ENCODE results near the genes CYP4F3 and CHERP.

GRCh38 chr19:15294056-15294992 lies 38.0 kb downstream of the BRD4 start:
- RRBS, 2 experiments: no CpG with 5 or more reads among the region's 11 CpGs

DNA sequence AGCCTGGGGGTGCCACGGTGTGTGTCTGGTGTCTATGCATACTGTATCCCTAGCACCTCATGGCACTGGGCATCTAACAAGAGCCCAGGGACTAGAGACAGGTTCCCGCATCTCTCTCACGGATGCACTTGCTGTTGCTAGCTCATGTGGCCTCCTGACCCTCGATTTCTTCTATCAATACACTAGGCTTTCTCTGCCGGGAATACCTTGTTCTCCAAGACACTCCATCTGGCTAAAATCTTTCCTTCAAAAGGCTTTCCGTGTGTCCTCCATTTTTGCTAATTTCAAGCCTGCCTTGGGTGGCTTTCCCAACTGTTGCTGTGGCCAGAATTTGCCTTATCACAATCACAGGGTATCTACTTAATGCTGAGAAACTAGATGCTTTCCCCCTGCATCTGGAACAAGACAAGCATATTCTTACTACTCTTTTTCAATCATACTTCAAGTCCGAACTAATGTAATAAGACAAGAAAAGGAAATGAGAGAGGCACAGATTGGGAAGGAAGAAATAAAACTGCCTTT lies 37.1 kb downstream of the BRD4 start:
- RRBS, 2 experiments: no CpG with 5 or more reads among the region's 7 CpGs

GRCh38 chr19:15316650-15317429 lies 15.5 kb downstream of the BRD4 start:
- RRBS, 2 experiments: no CpG with 5 or more reads among the region's 6 CpGs

DNA sequence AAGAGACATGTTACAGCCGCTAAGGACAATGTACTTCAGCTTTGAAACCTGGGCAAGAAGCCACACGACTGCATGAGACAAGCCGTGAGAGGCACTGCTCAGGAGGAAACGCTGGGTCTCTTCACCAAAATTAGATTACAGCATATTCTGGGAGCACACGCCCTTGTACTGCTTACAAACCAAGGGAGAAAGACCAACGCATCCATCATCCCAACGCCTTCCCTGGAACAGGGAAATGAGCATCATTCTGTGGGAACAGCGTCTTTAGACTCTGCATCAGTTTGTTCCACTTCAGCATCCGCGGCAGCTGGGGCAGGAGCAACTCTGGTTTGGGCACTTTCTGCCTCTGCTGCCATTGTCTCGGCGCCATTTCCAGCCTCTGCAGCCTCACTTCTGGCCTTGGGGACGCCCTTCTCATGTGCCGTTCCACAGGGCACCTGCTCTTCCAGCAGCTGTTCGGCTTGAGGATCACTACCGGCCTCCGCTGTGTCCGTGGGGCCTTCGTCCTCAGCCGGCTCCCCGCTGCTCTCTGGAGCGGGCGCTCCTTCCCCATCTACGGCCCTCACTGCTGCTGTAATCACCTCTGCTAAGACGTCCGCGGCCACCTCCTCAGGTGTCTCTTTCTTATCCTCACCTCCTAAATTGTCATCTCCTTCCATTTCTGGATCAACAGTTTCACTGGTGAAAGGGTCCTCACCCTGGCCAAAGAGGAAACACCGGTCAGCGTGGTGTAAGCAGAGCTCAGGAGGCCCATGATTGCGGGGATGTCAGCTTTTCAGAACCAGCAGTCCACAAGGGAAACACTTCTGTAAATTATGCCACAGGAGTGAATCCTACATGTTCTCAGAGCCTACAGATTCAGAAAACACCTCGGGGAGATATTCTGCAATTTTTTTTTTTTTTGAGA lies 22.6 kb upstream of the BRD4 start:
- RRBS, 2 experiments: no CpG with 5 or more reads among the region's 31 CpGs

DNA sequence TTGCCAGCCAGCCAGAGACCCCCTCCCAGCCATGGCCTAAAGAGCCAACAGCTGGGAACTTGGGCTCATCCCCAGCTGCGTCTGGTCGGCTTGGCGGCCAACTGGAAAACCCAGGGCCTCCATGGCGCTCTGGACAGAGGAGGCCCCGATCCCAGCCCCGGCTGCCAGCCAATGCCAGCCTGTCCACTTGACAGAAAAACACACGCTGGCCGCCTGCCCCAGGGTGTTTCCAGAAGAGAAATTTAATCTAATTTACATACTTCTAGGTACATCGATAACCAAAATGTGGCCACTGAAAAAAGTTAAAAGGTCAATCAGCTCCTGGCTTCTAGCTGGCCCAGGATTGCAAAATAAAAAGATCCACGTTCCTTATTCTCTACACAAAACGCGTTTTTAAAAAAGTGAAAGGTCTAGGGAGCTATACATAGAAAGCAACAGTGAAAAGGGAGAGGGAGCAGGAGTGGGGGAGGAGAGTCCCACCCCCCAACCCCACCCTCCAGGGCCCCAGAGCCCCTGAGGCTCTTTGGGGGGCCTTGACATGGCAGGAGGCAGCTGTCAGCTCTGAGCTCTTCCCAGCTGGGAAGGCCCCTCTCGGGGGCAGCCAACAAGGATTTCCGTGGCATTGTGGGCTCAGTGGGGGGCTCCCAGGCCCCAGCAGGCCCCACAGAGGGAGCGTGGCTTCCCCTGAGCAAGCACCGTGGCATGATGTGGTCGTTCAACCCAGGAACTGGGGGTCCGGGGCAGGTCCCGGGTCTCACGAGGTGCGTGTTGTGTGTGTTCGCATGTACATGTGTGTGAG lies 3.3 kb upstream of the AKAP8L start:
- RRBS, 2 experiments: no CpG with 5 or more reads among the region's 22 CpGs

DNA sequence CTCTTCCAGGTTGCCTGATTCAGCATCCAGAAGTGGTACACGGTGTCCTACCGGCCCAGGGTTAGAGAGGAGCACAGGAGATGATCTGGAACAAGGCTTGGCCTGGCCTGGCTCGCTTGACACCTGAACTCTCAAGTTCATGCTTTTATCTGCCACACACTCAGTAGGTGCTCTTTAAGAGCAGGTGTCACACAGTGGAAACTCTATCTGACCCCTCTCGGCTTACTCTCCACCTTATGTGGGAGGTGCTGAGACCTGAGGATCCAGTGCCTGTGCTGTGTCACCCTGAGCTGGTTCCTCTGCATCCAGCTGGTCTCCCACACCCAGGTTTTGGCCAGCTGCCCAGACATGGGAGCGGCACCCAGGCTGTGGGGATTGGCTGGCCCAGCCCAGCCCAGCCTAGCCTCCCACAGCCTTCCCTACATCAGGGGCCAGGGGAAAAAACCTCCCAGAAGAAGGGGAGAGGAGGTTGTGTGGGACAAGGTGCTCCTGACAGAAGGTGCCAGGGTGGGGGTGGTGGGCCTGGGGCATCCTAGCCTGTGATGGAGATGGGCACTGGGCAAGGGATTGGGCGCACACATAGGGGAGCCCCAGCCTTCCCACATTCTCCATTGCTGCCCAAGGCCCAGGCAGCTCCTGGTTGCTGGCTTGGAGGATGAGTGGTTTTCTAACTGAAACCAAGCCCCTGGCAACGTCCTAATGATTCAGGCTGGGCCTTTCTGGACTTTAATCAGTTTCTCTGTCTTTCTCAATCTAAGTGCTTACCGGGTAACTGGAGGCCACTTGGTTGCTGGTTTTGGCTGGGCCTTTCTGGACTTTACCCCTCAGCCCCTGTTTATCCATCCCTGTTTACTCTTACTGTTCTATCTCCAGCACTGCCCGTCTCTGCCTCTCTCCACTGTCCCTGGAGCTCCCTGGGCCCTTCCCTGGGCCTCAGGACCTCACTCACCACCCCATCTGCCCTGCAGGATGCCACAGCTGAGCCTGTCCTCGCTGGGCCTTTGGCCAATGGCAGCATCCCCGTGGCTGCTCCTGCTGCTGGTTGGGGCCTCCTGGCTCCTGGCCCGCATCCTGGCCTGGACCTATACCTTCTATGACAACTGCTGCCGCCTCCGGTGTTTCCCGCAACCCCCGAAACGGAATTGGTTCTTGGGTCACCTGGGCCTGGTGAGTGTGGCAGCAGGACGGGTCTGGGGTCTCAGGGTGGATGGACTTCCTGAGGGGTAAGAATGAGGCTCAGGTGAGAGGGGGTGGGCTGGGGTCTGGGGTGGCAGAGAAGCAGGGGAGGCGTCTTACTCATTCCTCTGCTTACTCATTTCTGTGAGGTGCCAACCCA lies at the start of gene CYP4F3:
TSS of gene CYP4F3 (plus strand) at position 451 of the 1,336 bp plus-strand sequence.
- RRBS, 2 experiments: no CpG with 5 or more reads among the region's 19 CpGs

- RRBS, 2 experiments: no CpG with 5 or more reads among the region's 3 CpGs
These were observed 11.1 kb downstream of the CYP4F3 start for GRCh38 chr19:15651694-15652315.

- RRBS, 2 experiments: 23 to 29% methylated on average over 4 of the region's 24 CpGs
These were observed 22.4 kb downstream of the OR10H3 start for GRCh38 chr19:15760198-15760517.

GRCh38 chr19:15830385-15831272 lies 15.2 kb upstream of the OR10H1 start:
- RRBS, 2 experiments: no CpG with 5 or more reads among the region's 12 CpGs

- RRBS, 2 experiments: under 1% methylated on average over 6 of the region's 49 CpGs; no CpG with 5 or more reads in 1 of the 2 experiments
These were observed 21.3 kb upstream of the OR10H1 start for GRCh38 chr19:15836600-15837346.

GRCh38 chr19:16001645-16001980 lies 52.8 kb downstream of the OR10H4 start:
- RRBS, 2 experiments: no CpG with 5 or more reads among the region's 8 CpGs

DNA sequence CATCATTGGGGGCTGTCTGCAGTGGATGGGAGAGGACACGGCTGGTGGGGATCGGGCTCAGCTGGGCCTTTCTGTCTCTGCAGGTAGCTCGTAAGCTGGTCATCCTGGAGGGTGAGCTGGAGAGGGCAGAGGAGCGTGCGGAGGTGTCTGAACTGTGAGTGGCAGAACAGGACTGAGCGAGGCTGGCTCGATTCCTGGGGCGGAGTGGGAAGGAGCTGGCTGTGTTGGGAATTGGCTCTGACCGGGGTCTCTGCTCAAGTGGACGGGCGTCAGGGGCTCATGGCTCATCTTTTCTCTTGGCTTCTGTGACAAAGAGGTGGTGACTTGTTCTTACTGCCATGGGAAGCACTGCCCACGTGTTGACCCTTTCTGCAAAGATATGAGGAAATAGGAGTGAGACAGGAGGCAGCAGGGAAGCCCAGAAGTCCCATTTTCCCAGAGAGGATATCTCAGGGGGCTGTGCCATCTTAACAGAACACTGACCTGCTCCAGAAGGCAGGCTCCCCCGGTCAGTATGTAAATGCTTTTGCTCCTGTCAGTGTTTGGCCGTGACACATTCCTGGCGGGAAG lies 11.7 kb downstream of the TPM4 start:
- RRBS, 2 experiments: no CpG with 5 or more reads among the region's 15 CpGs

- RRBS, 2 experiments: no CpG with 5 or more reads among the region's 7 CpGs
These were observed 898 bp downstream of the RAB8A start for GRCh38 chr19:16112460-16113114.

DNA sequence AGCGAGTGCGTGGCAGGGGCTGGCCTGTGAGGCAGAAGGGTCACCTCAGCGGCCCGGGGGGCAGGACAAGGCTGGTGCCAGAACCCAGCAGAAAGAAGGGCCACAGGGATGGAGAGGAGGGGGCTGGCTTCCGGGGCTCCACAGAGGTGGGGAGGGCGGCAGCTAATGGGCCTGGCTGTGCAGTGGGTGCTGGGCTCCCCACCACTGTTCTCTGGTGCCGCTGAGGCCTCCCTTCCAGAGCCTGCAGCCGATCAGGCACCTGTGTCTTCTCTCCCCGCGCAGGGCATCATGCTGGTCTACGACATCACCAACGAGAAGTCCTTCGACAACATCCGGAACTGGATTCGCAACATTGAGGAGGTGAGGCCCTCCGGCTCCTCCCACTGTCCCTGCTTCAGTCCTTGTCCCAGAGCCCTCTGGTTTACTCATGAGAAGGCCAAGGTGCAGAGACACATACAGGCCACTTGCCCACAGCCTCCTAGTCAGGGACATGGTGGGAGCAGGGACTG lies 13.6 kb downstream of the RAB8A start:
- RRBS, 2 experiments: 96 to 97% methylated on average over 7 of the region's 16 CpGs

DNA sequence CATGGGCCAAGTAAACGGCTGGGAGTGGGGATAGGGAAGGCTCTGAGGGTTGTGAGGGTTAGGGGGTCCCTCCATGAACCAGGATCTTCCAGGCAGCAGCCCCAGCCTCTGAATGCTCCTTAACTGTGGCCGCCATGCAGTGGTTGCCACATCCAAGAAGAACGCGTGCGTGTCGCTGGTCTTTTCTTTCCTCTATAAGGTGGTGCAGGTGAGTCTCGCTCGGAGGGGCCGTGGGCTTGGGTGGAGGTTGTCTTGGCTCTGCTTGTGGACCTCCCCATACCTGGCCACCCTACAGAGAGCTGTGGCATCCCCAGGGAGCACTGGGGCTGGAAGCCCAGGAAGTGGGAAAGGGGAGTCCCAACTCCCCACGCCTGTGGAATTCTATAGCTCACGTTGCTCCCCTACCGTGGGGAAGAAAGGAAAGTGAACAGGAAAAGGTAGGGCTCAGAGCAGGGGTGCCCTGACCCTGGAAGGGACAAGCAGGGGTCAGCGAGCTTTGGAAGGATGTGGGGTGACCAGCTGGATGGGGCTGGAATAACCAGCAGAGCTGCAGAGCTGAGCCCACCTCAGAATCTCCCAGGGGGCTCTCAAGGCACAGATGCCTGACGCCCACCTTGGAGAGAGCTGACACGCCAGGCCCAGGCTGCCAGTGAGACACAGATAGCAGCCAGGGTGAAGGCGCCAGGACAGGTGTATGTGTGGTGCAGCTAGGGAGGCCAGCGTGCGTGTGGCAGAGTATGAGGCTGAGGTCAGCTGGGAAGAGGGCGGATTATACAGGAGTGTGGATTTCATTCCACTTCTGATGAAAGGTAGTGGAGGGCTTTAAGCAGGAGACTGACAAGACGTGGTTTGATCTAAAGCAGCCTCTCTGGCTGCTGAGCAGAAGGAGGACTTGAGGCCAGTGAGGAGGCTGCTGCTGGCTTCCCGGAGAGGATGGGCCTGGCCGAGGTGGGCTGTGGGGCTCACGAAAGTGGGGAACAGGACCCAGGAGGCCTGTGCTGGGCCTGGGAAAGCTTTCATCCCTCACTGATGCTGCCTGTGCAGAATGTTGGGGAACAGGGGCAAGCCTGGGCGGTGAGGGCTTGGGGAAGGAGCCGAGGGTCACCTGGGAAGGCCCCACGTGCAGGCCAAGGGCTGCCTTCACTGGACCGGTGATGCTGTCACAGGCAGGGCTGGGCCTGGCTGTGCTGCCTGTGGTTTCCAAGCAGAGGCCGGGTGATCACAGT lies 8.9 kb downstream of the AP1M1 start:
- RRBS, 2 experiments: 91 to 93% methylated on average over 2 of the region's 28 CpGs

GRCh38 chr19:16208682-16209196 lies 11.0 kb downstream of the AP1M1 start:
- RRBS, 2 experiments: no CpG with 5 or more reads among the region's 19 CpGs

DNA sequence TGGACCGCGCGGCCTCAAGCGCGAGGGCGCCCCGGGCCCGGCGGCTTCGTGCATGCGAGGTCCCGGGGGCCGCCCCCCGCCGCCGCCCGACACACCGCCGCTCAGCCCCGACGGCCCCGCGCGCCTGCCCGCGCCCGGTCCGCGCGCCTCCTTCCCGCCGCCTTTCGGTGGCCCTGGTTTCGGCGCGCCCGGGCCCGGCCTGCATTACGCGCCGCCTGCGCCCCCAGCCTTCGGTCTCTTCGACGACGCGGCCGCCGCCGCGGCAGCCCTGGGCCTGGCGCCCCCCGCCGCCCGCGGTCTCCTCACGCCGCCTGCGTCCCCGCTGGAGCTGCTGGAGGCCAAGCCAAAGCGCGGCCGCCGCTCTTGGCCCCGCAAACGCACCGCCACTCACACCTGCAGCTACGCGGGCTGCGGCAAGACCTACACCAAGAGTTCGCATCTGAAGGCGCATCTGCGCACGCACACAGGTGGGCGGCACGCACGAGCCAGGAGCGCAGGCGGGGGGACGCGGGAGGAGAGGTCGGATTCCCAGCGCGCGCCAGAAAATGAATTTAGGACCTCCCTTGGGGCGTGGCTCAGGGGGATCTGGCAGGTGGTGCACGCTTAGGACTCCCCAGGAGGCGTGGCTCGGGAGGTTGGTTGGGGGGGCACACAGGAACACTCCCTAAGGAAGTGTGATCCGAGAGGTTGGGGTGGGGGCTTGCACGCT lies 1.1 kb downstream of the KLF2 start:
- RRBS, 2 experiments: 1 to 2% methylated on average over 30 of the region's 91 CpGs

GRCh38 chr19:16367159-16367918 lies 42.7 kb downstream of the KLF2 start:
- RRBS, 2 experiments: 89 to 91% methylated on average over 5 of the region's 16 CpGs

- RRBS, 2 experiments: under 1 to 1% methylated on average over 29 to 31 of the region's 60 CpGs
These were observed at the start of gene CHERP for GRCh38 chr19:16542359-16542767. CHERP (minus strand) TSS chr19:16542437.

- RRBS, 2 experiments: no CpG with 5 or more reads among the region's 8 CpGs
These were observed 12.2 kb downstream of the SLC35E1 start for GRCh38 chr19:16560050-16560469.